ENCODE measurements around a stretch of chr6.

- RRBS: no CpG with 5 or more reads among the region's 2 CpGs
These were observed 40.4 kb upstream of the EDN1 start for GRCh38 chr6:12249813-12250153.

GRCh38 chr6:12291277-12291520, 1.0 kb downstream of the EDN1 start:
- RRBS: no CpG with 5 or more reads among the region's 5 CpGs

DNA sequence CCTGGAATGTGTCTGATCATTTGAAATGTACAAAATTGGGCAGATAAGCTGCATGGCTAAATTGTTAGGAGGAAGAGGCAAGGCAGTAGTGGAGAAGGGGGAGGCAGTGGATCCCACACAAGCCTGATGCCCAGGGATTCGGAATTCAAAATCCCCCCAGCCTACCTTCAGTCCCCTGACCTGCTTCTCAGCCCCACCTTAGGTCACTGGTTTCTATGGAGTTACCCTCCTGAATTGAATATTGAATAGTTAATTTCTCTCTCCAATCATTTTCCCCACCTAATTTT, 1.3 kb downstream of the EDN1 start:
- RRBS: no CpG with 5 or more reads among the region's 1 CpG

DNA sequence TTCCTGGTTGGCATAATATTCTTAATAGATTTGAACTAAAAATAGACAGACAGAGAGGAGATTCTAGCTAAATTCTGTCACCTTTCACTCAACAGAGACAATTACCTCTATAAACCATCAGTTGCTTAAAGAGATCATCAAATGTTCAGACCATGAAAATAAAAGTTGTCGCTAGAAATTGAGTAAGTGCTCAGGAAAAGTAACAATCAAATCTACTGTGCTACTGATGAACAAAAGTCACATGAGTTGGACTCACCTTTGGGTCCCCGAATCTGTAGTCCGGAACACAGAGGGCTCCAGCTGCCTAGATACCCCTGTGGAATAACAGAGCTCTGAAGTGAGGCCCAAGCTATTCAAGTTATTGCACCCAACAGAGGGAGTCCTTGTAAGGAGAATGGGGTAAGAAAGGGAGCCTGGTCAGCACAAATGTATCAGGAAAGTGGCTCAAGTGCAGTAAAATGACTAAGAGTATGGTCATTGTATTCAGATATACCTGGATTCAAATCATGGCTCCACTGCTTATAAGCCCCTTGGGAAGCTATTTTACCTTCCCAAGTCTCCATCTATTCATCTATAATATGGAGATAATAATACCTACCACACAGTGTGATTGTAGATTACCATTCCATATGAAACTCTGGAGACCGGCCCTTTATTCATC, 20.9 kb downstream of the EDN1 start:
- RRBS: no CpG with 5 or more reads among the region's 4 CpGs

GRCh38 chr6:12328618-12329092, 38.5 kb downstream of the EDN1 start:
- RRBS: no CpG with 5 or more reads among the region's 3 CpGs

- RRBS: no CpG with 5 or more reads among the region's 11 CpGs
These were observed 41.9 kb downstream of the EDN1 start for GRCh38 chr6:12331668-12332829.

DNA sequence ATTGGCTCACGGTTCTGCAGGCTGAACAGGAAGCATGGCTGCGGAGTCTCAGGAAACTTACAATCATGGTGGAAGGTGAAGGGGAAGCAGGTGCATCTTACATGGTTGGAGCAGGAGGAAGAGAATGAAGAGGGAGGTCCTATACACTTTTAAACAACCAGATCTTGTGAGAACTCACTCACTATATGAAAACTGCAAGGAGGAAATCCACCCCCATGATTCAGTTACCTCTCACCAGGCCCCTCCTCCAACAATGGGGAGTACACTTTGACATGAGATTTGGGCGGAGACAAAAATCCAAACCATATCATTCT, 60.4 kb downstream of the EDN1 start:
- RRBS: no CpG with 5 or more reads among the region's 3 CpGs

DNA sequence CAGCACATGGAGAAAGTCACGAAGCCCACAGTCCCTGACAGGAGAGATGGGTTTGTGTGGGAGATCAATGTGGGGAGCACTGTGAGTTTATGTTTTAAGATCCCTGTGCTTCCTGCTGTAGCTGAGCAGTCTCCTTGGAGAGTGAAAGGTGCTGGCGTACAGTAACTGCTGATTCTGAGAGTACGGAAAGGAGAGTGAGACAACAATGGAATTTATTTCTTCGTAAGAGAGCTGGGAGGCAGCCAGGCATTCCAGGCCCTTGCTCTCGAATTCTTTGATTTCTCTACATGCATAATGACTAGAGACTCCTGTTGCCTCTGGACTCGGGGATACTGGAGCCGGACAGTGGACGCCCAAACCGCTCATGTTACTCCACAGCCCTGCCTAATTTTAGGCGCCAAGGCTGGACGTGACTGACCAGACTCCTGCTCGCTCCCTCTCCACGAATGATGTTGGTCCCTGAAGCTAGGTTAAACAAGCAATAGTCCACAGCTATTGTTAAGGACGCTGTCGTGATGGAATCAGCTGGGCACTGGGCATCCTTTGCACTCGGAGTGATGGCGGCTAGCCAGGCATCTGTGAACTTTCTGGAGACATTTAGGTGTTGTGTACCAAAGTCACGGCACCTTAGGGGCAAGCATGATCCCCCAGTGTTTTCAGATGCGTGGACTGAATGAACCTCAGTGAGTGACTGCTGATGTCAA, 130.9 kb upstream of the PHACTR1 start:
- RRBS: no CpG with 5 or more reads among the region's 19 CpGs

GRCh38 chr6:13052961-13053819, 275.1 kb downstream of the TBC1D7 start:
- RRBS: no CpG with 5 or more reads among the region's 13 CpGs

DNA sequence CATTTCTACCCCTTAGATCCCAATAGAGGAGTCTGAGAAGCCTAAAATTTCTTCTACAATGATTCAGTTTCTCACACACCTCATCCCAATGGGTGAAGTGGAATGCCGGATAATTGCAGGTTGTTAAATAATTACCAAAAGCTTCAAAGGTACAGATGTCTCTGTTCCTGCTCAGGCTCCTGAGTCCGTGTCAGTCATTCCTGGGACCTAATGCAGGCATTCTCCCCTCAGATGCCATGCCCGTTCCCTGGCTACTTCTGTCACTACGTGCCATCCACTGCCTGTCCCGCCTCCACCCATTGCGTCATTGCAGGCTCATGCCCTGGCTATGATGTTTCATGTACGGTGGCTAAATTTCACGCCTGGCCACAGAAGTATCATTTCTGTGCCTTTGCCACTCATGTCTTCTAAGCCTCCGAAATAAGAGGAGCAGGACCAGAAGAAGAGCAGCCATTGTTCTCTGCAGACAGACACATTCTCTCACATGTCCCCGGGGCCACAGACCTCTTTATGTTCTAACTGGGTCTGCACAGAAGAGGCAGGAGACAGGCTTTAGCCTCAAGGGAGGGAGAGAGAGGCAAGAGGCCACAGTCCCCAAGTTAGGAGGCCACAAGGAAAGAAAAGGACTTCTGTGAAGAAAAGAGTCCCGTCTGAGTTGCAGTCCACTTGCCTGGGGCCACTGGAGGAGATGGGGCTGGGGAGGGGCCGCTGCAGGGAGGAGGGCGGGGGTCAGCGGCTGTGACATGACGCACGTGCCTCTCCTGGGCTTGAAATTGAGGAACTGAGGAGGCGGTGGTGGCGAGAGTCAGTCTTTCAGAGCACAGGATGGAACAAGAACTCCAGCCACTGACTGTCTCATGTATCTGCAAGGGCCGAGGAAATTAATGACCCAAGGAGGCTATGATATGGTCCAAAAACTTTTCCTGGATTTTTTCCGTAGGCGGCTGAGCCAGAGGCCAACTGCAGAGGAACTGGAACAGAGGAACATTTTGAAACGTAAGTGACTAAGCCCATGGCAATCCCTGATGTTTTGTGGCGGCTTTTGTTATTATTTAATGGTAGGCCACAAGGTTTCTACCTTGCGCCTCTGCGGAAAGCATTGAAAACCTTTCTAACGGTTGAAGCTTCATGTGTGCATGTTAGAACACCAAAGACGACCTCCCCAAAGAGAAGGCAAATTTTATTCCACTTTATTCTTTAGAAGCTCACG, 56.0 kb downstream of the TBC1D7 start:
- RRBS: no CpG with 5 or more reads among the region's 28 CpGs

DNA sequence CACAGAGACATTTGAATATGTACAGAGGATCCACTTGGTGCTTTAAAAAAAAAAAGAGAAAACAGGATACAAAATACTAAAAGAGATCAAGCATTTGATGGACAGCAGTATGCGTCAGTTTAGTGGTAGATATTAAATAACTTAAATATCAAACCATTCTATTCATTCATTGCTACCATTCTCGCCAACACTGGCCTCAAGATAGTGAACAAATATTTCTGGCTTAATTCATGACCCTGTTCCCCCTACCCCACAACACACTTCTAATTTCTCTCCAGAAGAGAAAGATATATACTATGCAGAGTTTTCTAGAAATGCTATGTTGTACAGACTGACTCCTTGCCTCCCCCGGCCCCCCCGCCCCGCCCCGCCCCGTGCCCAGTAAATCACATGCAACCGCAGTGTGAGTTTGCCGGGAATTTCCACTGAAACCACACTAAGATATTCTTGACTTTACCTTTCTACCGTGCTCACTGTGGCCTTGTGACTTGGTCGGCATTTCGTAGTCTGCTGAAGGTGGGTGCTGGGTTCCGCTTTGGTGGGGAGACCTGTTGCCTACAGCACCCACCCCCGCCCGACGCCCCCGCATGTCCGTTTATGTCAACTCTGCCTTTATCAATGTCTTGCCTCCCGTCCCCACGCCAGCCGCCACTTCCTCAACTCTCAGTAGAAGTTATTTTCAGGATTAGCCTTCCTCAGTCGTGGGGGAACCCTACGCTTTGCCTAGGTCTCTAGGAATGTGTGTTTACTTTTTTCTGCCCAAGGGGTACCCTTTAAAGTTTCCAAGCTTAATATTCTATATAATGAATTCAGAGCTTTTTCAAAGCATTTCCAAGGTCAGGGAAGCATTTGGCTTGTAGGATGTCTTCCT, 54.6 kb downstream of the TBC1D7 start:
- RRBS: 51% methylated on average over 7 of the region's 23 CpGs

DNA sequence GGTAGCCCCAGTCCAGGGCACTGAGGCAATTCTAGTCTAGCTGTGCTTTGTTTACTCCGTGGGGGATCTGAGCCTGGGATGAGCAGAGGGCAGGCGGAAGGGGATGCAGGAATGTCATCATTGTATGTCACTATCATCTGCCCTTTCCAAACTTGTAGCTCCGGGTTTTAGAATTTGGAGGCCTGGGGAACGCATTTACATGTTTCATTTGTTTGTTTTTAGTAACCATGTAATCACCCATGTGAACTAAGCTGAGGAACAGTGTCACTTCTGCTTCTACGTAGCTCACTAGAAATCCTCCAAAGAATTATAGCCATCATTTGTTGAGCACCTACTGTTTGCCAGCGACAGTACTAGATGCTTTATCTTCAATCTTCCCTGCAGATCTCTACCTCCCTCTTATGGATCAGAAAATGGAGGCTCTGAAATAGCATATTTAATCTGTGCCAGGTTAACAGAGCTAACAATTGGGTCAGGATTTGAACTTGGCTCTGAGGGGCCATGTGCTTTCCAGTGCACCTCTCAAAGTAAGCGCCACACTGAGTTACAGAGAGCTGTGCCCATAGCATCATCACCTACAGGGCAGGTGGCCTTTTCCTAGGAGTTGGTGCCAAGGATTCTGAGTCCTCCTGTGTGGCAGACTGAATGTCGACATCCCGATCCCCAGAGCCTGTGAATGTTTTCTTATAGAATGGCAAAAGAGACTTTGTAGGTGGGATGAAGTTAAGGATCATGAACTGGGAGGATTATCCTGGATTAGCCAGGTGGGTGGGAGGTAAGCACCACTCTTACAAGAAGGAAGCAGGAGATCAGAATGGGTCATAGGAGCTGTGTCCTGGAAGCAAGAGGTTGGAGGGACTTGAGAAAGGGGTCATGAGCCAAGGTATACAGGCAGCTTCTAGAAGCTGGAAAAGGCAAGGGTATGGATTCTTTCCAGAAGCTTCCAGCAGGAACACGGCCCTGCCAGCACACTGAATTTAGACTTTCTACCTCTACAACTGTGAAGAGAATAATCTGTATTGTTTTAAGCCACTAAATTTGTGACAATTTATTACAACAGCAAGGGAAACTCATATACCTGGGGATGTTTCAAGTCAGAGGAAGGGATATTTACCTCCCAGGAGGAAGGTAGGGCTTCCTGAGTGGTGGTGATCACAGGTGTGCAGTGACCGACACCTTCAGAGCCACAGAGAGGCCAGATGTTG, 67.9 kb upstream of the TBC1D7 start:
- RRBS: no CpG with 5 or more reads among the region's 11 CpGs

- RRBS: no CpG with 5 or more reads among the region's 8 CpGs
These were observed 72.2 kb downstream of the GFOD1 start for GRCh38 chr6:13415065-13415719.

- RRBS: no CpG with 5 or more reads among the region's 6 CpGs
These were observed 52.6 kb downstream of the GFOD1 start for GRCh38 chr6:13434771-13435231.

DNA sequence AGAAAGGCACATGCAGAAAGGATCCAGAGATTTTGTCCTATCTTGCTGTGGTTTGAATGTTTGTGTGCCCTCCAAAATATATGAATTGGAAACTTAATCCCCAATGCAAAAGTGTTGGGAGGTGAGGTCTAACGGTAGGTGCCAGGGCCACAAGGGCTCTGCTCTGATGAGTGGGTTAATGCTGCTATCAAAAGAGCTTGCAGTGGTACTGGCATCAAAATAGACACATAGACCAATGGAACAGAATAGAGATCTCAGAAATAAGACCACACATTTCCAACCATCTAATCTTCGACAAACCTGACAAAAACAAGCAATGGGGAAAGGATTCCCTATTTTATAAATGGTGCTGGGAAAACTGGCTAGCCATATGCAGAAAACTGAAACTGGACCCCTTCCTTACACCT, 28.5 kb downstream of the GFOD1 start:
- RRBS: no CpG with 5 or more reads among the region's 2 CpGs

DNA sequence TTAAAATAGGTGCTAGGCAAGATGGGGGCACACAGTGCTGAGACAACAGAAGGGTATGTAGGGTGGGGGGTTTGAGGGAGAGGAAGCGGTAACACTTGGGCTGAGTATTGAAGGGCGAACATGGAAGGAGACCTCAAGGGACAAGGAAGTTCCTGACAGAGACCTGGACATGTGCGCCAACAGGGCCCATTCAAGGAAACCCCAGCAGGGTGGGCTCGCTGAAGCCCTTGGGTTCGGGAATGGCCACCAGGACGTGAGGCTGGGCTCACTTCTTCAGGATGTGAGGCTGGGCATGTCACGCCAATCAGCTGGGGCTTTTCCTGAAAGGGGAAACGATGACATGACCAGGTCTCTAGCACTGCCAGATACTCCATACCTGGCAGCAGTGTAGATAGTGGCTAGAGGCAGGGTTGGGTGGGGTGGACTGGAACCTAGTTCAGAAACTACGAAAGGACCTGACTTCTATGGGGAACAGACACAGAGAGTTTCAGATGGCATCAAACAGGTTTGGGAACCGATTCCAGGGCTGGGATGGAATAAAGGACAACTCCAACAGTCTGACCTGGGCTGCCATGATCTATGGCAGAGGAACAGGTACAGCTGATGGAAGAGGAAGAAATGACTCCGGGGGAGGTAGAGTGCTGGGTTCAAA, 4.1 kb downstream of the GFOD1 start:
- RRBS: no CpG with 5 or more reads among the region's 11 CpGs

DNA sequence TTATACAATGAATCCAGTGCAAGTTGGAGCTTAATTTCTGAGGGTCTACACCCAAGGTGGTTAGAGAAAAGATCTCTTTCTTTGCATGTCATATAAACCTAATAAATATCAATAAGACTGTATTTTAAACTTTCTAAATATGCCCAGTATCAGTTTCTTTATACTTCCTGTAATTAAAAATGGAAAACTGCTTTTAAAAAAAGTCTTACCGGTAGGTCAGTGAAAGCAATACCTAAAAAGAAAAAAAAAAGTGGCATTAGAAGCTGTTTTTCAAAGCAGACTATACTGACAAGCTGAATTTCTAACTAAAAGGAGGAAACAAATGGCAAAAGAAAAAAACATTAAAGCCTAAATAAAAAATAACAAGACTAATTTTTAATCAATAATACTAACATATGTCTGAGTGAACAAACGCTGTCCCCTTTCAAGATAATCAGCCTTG, 37.3 kb downstream of the NOL7 start:
- RRBS: no CpG with 5 or more reads among the region's 2 CpGs

- RRBS: no CpG with 5 or more reads among the region's 3 CpGs
These were observed 30.0 kb downstream of the RANBP9 start for GRCh38 chr6:13681765-13681964.

GRCh38 chr6:13689516-13690392, 21.9 kb downstream of the RANBP9 start:
- RRBS: no CpG with 5 or more reads among the region's 7 CpGs

All from epithelial cell of esophagus (primary cell).